ENCODE measurements around the gene ENTREP1.

- PRO-cap = no peak
These were observed 1611.2 kb downstream of the SPATA31A7 start for GRCh38 chr9:62800958-62801607.

- PRO-cap = no peak
These were observed 1641.1 kb downstream of the SPATA31A7 start for GRCh38 chr9:62830956-62831227.

DNA sequence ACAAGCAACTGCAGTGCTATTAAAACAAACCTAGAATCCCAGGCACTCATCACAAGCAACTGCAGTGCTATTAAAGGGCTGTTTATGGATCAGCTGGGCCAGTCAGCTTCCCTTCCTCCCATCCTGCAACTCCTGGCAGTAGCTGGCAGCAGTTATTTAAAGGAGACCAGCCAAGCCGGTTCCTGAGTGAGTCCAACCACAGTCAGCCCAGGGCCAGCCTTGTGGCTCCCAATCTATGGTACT, 1673.5 kb downstream of the SPATA31A7 start:
- PRO-cap = no peak

- PRO-cap = no peak
These were observed 97.8 kb upstream of the FOXD4L5 start for GRCh38 chr9:65382591-65383366.

DNA sequence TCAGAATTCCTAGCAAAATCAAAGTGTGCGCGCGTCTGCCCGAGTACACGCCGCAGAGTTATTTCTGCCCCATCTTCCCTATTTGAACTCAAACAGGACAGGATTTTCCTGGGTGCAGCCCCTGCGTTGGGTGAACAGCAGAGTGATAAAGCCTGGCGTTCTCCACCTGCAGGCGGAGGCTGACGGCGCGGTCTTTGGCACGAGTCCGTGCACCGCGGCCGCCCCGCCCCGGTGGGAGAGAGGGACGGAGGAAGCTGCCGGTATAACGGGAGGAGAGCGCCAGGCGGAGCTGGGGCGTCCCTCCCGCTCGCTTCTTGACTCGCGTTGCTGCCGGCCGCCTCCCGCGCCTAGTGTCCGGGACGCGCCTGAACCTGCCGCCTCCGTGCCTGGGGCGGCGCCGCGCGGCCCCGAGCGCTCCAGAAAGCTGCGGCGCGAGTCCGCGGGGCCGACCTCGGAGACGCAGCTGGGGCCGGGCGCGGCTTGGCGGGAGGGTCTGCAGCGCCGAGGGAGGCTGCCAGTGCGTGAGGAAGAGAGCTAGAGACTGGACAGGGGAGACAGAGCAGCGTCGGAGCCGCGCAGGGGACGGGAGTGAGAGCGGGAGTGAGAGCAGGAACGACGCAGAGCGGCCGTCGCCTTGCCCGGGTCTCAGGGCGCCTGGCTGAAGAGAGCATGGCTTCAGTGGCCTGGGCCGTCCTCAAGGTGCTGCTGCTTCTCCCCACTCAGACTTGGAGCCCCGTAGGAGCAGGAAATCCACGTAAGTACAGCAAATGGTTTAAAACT, 66.7 kb upstream of the SPATA31A3 start:
- PRO-cap = no peak

DNA sequence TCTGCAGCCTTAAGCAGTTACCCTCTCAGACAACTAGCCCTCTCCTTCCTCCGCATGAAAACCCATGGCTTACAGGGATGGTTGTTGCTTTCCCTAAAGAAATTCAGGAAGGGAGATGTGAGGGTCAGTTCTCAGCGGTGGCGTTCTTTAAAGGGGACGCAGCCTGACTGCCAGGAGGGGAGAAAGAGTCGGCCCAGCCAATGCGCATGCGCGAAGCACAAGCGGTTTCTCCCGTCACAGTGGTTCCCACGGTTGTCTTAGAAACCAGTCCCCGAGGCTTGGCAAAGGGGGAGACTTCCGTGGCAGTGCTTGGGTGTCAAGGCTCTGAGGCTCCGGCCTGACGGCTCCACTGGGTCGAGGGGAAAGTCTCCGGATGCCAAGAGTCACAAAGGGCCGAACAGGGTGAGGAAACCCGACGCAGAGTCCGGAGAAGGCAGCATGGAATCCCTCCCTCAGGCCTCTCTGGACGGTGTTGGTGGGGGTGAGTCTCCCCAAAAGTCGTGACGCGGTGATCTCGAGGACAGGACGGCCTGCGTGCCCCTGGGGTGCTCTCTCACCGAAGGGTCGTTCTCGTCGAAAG, 140.8 kb upstream of the ANKRD20A1 start:
- PRO-cap = no peak

- PRO-cap = no peak
These were observed 132.2 kb upstream of the ANKRD20A1 start for GRCh38 chr9:67726431-67727070.

DNA sequence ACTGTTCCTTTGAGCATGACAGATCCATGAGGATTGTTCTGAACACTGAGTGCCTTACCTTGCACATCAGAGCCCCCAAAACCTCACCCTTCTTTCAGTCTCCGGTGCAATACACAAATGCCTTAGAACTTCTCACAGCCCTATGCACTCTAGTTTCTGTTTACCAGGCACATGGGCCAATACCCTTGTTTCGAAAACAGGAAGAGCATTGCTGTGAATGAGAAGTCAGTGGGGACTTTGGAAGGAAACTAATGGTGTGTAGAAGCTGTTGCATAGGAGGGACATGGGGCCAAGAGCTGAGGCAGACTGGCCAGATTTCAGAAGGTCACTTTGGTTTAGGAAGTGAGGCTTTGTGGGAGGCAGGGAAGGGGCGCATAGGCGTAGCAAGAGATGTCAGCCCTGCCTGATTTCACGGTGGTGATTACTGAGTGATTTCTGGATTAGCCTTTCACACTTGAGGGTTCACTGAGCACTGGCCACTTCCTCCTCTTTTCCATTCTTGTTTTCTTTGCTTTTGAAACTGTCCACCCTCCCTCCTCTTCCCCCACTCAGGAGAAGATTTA, 5.9 kb upstream of the TMEM252 start:
- PRO-cap = no peak

DNA sequence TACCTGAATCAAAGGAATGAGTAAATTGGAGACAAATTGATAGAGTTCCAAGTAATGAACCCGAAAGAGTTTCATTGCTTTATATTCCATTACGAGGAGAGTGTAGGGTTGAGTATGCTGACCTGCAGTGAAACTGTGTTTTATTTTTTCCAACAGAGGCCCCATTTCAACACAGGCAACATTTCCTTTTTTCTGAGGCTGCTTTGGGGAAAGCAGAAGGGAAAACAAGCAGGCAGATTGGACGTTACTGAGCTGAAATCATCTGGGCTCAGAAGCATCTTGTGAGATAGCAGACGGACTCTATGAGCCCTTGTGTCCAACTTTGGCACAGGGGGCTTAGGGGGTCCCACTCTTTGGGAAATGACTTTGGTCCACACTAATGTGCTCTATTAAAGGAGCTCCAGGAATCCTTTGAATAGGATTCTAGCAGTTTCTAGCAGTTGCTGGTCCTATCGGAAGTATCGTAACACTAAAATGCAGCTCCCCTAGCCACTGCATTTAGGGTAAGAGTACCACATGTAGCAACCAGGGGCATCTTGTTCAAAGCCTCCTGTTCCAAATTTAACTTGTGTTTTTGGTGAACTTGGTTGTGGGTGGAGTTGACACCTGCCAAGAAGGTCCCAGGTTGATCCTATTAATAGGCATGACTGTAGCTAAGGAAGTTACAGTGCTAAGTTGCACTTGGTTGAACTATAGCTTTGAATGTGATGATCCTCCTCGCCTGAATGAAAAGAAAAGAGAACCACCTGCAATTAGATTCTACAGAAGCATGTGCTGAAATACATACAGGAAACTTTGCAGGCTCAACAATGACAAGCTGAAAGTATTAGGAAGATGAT, 64.8 kb upstream of the PIP5K1B start:
- PRO-cap = no peak

GRCh38 chr9:68979456-68980331, 34.2 kb downstream of the PRKACG start:
- PRO-cap = no peak

DNA sequence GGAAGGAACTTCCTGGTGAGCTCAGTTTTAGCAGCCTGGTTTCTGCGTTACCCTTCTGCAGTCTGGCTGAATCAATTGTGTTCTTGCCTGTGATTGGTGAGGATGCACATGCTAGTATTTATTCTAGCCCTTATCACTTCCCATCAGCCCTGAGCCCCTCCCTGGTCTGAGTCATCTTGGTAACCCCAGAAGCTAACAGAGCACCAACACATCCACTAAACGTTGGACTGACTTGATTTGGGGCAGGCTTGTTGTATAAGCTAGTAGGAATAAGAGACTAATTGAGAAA, 6.6 kb downstream of the TJP2 start:
- PRO-cap = no peak

DNA sequence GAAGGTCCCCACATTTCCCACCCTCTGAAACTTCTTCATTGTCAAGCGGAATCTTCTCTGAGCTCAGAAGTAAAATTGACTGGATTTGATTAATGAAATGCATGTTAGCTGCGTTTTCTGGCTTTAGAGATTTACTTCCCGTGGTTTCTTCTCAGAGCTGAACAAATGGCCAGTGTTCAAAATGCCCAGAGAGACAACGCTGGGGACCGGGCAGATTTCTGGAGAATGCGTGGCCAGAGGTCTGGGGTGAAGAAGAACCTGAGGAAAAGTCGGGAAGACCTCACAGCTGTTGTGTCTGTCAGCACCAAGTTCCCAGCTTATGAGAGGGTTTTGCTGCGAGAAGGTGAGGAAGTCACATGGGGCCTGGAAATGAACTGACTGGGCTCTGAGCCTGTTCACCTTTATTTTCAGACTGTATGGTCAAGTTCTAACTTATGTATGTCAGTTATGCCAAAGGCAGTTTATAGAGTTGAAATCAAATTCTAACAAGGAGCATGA, 62.8 kb downstream of the TJP2 start:
- PRO-cap = no peak

DNA sequence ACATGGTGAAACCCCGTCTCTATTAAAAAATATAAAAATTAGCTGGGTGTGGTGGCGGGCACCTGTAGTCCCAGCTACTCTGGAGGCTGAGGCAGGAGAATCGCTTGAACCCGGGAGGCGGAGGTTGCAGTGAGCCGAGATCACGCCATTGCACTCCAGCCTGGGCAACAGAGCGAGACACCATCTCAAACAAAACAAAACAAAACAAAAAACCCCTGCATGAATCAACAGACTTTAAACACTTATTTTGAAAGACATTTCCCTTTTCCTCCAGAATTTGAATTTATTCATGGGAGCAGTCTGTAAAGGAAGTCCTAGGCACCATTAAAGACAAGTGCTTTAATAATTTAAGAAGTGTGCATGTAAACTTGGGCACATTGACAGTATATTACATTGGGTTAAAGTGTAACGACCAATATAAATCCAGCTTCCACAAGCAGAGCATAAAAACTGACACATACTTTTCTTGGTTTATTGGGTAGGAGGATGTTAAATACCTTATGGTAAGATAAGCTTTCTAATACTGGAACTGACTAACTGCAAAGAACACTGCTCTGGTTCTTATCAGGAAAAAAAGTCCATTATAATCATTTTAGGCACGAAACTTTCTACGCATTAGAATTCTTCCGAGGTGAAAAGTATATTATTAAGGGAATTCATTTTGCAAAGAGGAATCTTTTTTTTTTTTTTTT, 1.2 kb upstream of the ENTREP1 start:
- PRO-cap = no peak

DNA sequence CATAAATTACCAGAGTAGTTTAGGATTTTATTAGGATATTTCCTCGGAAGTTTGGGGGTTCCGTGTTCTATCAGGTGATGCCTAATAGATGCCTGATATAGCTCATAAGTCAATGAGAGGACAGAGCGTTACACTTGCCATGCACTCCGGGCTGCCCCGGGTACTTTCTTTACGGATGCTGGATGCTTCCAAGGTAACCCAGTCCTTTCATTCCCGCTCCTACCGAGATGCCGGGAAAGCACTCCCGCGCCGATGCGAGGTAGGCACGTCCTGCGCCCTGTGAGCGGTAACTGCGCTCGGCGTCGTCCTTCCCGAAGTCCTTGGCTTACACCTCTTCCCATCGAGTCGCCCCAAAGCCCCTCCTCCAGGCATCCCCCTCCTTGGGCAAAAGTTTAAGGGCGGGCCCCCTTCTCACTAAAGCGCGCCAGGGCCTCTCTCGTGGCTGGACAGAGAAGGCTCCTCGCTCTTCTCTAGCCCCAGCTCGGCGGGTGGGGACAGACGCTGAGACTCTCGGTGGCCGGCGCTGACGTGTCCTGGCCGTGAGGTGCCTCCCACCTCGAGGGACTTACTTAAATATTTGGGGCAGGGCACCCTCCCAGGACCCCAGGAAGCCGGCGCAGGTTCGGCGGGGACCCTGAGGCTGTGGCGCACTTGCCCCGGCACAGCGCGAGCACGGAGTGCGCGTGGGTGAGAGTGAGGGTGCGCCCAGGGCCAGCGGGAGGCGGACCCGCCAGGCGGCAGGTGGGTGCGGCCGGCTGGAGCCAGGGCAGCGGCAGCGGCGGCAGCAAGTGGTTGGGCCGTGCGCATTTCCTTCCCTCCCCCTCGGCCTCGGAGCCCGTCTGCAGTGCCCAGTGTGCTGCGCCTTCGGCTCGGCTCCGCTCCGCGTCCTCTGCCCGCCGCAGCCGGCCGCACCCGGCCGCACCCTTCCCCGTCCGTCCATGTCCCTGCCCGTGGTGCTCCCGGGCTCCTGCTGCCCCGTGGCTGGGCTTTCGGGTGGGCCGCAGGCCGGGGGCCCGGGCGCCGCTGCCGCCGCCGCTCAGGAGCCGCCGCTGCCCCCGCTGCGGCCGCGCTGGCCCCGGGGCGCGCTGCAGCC, at the start of gene ENTREP1:
TSS of gene ENTREP1 (plus strand) at position 844 of the 1,093 bp plus-strand sequence.
- PRO-cap = bidirectional peak, plus-strand start at position 878 of the sequence, minus-strand start at position 674 of the sequence

DNA sequence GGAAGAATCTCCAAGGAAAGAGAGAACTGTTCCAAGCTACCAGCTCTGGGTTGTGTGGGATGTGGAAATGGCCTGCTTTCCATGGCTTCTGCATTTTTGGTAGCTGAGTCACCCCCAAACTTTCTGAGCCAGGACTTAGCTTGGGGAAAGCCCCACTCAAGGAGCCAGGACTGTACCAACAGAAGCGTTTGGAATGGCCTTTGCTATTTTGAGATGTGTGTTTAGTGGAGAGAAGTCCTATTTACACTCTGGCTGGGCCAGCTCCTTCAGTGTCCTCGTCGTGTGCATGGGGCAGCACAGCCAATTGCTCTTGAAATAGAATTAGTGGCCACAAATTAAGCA, 51.6 kb downstream of the ENTREP1 start:
- PRO-cap = no peak

DNA sequence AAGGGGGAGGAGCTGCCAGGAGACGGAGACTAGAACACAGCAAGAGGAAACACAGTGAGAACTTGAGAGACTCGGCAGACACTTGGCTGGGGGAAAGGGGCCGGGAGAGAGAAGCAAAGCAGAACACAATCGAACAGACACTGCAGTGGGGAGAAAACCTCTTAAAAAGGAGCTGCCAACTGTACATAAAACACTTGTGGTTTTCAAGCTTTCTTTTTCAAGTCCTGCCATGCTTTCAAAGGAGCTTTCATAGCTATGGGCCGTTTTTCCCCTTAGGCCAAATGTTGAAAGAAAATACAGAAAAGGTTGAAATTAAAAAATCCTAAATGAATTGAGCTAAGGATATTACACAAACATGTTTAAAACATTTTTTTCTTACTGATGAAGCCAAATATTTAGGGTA, 151.1 kb downstream of the ENTREP1 start:
- PRO-cap = no peak

DNA sequence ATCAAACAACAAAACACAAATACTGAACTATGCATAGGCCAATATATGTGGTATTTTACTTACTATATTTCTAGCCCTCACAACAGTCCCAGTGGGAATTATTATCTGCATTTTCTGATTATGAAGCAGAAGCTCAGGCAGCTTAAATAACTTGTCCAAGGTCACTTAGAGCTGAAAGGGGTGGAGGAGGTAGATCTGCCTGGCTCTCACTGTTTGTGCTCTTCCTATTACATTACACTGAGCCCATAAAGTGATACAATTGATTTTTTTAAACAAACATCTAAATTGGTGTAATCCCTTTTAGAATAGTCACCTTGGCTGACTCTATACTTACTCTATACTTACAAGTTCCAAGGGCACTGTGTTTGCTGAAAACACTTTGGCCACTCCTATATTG, 144.8 kb downstream of the APBA1 start:
- PRO-cap = no peak

DNA sequence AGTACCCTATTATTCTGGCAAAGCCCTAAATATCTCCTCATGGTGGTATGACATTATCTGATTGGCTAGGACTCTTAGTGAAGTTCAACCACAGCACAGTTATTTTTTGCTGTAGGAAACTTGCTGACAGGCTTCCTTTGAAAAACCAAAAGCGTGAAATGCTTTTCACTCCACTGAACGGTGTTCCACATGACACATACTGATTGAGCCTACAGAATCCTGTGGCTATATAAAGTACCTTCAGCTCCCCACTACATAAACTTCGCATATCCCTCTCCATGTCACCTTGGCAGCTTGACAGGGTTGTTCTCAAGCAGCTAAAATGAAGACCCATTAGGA, 91.7 kb downstream of the APBA1 start:
- PRO-cap = no peak

GRCh38 chr9:69763357-69764242, 3.8 kb upstream of the PTAR1 start:
- PRO-cap = no peak

DNA sequence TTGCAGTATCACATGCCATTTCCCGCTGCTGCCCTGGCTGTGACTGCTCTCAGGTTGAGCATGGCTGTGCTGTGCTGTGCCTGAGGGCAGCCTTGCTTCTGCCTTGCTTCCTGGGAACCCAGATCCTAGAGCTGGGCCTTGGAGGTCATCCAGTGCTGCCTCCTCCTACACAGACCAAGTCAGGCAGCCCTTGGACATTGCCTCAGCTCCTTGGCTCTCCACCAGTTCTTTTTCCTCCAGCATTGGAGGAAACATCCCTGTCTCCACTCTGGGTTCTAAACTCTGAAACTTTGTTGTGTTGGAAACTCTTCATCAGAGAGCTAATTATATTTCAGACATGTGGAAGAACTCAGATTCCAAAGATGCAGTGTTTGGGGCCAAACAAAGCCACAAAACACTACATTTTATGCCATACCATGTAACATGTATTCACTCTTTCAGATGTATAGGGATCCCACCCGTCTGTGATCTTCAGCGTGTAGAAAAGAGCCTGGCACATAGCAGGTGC, 6.2 kb downstream of the MAMDC2 start:
- PRO-cap = no peak

All from left common carotid artery plus branches (tissue), 1 donor.